Mesenchymal stem cell of adipose (primary cell): ENCODE data around the gene ANKRD9.

GRCh38 chr14:101807915-101808881 is 46.7 kb downstream of the PPP2R5C start:
- CAGE, long polyA plus RNA: no peak

GRCh38 chr14:101811251-101811786 is 49.8 kb downstream of the PPP2R5C start:
- CAGE, long polyA plus RNA: no peak

DNA sequence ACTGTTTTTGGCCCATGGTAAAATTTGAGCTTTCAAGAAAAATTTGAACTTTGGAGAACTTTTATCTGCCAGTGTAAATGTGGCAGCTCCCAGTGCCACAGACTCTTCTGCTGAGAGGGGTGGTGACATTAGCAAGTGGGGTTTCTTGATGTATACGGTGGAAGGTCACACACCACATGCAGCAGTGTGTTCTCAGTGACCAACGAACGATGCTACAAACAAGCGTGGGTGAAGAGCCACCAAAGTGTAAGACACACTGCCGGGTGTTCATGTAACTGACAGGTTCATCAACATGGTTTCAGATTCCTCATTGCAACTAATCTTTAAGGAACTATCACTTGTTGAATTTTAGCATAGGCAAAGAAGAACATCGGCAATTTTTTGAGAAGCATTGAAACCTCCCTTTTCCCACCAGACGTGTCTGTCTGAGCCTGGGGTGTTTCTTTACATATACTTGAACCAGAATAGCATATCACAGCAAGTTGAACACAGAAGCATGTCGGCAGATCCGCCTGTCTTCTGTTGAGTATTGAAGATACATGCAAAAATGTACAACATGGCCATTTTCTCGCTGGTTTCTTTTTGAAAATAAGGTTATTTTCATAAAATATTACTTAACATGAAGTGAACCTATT is 58.8 kb downstream of the PPP2R5C start:
- CAGE, long polyA plus RNA: no peak

GRCh38 chr14:101820949-101822053 is 59.8 kb downstream of the PPP2R5C start:
- CAGE, long polyA plus RNA: no peak

DNA sequence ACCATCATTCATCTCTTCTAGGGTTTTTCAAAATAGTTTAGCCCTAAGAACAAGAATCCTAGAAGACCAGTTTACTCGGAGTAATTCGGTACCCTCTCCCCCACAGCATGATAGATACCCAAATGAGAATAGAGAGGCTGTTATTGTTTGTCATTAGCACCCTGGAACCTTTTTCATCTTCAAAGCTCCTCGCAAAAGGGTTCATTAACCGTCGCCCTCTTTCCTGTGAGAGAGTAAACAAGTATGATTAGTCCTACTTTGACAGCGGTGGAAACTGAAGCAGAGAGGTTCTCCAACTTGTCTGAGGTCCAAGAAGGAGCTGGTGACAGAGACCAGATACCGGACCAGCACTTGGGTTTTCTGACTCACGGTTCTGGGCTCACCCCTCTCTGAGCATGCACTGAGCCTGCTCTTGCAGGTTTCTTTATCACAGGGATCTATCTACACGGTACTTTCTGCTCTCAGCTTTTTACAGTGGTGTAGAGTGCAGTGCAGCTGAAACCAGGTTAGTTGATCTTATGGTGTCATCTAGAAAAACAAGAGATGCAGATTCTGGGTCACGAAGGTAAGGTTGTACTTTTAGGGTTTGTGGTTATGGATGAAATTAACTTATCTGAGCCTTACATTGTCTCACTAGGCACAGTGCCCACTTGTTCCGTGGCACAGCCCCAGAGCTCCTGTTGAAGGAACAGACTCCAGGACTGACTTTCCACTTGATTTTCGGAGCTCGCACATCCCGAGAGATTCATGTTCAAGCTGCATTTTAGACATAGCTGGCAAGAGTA is 62.1 kb downstream of the PPP2R5C start:
- CAGE, long polyA plus RNA: no peak

DNA sequence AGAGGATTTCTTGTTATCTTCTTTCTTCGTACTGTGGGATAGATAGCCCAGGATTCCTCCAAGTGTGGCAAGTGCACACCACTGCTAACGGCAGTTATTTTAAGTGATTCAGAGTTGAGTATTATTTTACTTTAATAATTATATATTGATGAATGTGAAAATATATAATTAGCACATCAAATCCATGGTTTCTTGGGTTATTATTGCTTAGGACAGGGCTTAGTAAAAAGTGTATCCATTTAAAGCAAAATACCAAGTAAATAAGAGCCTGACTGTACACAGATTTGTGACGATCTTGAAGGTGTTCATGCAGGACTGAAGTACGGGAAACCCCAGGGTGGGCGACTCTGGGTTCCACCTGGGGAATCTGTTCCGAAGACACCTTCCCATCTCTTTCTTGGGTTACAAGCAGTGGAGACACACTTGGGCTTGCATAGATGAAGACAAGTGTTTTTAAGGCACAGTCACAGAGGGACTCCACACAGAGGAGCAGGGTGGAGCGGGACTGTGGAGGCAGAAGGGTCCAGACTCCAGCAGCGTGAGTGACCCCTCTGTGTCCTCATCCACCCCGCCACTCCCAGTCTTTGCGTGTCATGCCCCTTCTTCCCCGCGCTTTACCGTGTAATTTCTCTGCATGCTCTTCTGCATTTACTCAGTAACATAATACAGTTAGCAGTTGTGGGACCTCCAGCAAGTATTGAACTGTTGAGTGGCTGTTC is 70.9 kb downstream of the PPP2R5C start:
- CAGE, long polyA plus RNA: no peak

GRCh38 chr14:101861240-101862053 is 99.9 kb downstream of the PPP2R5C start:
- CAGE, long polyA plus RNA: no peak

- CAGE, long polyA plus RNA: no peak
Measured at GRCh38 chr14:101926533-101927064, 37.8 kb upstream of the DYNC1H1 start.

- CAGE, long polyA plus RNA: no peak
Measured at GRCh38 chr14:101927724-101928336, 36.5 kb upstream of the DYNC1H1 start.

DNA sequence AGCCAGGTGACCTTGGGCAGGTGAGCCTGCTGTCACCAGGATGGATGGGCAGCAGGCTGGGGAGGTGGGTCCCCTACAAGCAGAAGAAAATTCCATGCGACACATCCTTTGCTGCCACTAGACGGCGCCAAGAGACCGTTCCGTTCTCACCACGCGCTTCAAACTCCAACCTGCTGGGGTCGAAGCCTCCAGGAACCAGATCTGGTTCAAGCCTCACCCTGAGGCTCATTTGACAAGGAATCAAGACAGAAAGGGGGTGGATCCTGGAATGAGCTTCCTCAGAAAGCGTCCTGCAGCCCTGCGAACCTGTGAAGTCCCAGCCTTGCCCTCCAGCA is 3.3 kb upstream of the DYNC1H1 start:
- CAGE, long polyA plus RNA: no peak

GRCh38 chr14:102016566-102017395 is 52.4 kb downstream of the DYNC1H1 start:
- CAGE, long polyA plus RNA: no peak

GRCh38 chr14:102080112-102081463 is 6.3 kb downstream of the HSP90AA1 start:
- CAGE, long polyA plus RNA: no peak

DNA sequence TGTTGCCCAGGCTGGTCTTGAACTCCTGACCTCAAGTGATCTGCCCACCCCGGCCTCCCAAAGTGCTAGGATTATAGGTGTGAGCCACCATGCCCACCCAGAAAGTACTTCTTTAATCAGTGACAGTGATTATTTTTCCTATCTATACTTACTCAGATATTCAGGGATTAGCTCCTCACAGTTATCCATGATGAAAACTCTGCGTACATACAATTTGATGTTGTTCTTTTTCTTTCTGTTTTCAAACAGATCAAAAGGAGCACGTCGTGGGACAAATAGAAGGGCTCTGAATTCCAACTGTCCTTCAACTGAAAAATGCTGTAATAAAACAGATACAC is 2.6 kb downstream of the HSP90AA1 start:
- CAGE, long polyA plus RNA: no peak

DNA sequence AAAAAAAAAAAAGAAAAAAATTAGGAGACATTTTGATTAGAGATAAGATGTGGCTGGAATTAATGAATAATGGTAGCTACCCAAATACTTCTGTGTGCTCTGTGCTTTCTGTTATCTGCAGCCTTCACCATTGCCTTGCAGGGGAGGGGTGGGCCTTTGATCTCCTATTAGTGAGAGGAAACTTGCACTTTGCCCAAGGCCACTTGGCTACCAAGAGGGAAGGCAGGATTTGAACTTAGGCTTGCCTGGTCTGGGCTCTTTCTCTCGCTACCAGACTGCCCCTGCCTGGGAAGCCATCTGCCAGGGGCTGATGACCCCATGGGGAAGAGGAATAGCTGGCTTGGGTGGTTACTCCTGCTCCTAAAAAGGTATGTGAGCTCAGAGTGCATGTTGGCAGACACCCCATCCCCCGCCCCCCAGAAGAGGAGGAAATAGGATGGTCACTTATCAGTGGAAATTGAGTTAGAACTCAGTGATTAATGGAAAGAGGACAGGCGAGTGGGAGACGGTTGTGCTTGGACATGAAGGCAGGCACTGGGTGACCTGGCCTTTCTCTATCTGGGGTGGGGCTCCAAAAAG is 51.4 kb downstream of the WDR20 start:
- CAGE, long polyA plus RNA: no peak

DNA sequence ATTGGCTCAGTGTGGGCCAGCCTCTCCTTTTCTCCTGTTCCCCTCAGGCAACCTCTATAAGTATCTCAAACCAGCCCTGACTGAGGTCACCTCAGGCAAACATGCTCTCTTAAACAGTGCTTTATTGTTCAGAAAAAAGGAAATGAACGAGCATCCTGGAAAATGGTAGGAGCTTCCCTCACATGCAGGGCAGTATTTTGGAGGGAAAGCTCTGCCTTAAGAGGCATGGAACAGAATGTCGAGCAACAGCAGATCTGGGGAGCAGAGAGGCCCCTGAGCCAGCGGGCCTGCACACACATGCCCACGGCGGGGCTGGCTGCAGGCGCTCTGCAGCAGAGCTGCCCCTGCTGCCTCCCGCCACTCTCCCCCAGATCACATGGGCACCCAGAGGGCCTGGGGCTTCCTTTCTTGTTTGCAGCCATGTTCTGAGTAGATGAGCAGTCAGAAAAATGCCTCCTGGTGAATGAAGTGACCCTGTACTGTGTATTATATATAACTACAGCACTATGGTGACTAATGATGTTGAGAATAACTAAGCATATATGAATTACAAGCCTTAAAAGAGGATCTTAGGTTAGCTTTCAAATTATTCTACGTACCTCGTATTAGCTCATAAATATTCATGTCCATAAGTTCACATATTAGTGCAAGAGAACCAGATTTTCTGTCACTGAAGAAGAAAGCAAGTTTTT is 41.9 kb downstream of the MOK start:
- CAGE, long polyA plus RNA: no peak

- CAGE, long polyA plus RNA: no peak
Measured at GRCh38 chr14:102370210-102371112, 7.7 kb downstream of the TECPR2 start.

DNA sequence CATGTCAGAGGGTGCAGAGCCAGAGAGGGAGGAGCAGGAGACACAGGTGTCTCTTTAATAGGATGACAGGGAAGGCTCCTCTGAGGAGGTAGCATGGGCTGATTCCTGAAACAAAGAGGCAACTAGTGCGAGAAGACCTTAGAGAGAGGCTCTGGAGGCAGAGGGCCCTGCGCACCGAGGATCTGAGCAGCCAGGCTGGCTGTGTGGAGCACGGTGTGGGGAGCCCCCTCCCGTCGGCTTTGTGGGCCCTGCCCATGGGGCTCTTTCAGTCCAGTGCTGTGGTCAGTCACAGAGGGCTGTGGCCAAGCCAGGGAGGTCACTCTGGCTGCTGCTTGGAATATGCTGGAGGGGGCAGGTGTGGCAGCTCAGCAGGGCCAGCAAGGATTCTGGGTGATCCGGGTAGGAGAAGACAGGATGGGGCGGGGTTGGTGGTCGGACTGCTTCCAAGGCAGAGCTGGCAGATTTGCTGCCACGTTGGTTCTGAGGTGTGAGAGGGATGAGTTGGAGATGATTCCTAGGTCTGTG is 55.7 kb downstream of the TECPR2 start:
- CAGE, long polyA plus RNA: no peak

- CAGE, long polyA plus RNA: no peak
Measured at GRCh38 chr14:102450809-102451431, 58.7 kb downstream of the ANKRD9 start.

- CAGE, long polyA plus RNA: no peak
Measured at GRCh38 chr14:102509415-102510183, at the start of gene ANKRD9. TSS of gene ANKRD9 (minus strand) at chr14:102509776.

GRCh38 chr14:102603632-102604155 is 11.2 kb downstream of the RCOR1 start:
- CAGE, long polyA plus RNA: no peak